RPMI7951 (cell line): ENCODE measurements around the genes MRPS12, ACP7, NCCRP1, SYCN and PAF1.

DNA sequence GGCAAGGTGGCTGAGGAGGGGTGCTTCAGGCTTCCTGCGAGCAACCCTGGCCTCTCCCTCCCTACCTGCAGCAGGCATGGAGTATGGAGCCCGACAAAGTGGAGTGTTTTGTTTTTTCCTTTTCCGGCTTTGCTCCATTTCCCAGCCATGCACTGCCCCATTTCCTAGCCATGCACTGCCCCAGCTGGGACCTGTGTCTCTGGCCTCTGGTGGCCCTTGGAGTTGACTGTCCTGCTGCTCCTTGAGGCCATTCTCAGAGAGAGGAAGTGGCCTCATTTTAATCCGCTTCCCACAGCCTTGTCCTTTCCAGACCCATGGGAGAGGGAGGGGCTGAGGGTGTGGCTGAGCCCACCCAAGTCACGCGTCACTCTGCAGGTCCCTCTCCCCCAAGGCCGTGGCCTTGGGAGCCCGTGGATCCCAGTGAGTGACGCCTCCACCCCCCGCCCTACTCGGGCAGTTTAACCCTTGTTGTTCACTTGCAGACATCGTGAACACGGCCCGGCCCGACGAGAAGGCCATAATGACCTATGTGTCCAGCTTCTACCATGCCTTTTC, 34.4 kb downstream of the CAPN12 start:
- RAMPAGE, long total RNA, result no peak

DNA sequence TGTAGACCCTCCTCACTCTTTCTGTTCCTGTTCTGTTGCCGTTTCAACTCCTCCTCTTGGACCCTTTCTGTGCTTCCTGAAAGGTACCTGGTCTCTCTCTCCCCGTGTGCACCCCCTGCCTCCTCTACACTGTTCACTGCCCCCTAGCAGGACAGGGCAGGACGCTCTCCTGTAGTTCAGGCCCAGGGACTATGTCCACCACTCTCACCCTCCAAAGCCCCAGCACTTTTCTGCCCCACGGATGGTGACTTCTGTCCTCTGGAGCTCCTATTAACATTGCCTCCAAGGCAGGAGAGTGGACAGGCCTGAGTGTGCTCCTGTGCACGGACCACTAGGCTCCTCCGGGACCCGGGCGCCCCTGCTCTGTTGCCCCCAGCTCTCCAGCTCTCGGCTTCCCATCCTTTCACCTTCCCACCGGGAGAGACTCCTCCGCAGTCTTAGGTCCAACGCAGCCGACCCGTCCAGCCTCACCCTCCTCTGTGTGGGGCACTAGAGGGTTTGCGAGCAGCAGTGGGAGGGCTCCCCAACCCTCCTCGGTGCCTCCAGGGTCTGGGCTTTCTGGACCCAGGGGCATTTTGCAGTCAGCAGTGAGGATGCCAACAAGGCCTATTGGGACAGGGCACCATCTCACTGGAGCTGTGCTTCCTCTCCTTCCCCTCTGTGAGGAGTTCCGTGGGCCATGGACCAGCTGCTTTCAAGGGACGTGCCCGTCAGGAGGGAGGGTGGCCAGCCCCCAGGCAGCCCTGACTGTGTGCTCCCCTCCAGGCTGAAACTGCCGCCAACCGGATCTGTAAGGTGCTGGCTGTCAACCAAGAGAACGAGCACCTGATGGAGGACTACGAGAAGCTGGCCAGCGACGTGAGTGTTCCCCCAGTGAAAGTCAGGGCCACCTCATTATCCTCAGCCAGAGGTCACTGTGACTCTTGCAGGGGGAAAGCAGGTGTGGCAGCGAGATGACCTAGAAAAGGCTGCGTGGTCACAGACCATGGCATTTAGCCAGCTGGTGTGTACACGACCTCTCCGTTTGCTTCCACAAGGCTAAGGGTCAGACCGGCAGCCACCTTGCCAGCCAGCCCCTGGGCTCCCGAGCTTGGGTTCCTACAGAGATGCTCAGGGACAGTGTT, 30.2 kb downstream of the CAPN12 start:
- RAMPAGE, long total RNA, result no peak

DNA sequence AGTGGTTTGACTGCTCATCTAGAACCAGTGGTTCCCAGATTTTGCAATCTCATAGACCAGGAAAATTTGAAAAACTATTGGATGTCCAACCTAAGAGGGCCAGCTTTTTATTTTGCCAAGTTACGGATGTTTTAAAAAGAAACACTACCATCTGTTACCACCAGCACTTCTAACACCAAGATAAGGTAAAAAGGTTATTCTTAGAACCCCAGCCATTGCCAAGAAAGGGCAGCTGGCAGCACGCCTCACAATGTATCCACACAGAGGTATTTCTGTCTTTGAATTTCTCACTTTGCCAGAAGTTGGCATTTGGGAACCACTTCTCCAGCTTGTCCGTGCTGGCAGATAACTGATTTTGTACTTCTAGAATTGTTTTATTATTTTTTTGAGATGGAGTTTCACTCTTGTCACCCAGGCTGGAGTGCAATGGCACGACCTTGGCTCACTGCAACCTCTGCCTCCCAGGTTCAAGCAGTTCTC, 28.7 kb downstream of the CAPN12 start:
- RAMPAGE, long total RNA, result no peak

DNA sequence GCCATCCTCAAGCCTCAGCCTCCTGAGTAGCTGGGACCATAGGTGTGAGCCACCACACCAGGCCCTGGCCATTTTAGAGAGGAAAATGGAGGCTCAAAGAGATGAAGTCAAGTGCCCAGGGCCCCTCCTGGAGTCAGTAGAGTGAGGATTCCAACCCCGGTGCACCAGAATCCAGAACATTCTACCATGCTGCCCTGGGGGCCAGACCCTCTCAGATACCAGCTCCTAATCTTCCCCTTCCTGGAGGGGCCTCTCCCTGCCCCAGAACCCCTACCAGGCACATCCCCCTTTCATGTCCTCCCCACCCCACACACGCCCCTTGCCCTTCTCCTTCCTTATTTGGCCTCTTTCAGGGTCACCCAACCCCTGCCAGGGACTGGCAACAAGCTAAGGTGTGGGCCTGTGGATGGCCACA, 11.1 kb downstream of the CAPN12 start:
- RAMPAGE, long total RNA, result no peak

DNA sequence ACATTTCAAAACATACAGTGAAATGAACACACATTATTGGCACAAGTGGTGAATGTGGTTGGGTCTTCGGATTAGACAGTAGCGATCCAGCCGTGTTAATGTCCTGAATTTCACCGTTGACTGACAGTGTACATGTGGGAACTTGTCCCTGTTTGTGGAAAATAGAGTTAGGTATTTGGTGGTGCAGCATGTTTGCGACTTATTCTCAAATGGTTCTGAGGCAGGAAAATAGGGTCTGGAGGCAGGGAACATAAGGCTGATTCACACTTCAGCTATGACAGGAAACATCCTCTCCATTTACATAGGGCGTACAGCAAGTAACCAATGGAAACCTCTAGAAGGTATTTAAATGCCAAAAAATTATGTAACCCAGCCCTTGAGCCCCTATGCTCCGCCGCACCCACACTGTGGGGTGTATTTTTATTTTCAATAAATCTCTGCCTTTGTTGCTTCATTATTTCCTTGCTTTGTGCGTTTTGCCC, 4.2 kb downstream of the LGALS7B start:
- RAMPAGE, long total RNA, result no peak

GRCh38 chr19:38812292-38812655, 471 bp downstream of the LGALS4 start:
- RAMPAGE, long total RNA, result no peak

DNA sequence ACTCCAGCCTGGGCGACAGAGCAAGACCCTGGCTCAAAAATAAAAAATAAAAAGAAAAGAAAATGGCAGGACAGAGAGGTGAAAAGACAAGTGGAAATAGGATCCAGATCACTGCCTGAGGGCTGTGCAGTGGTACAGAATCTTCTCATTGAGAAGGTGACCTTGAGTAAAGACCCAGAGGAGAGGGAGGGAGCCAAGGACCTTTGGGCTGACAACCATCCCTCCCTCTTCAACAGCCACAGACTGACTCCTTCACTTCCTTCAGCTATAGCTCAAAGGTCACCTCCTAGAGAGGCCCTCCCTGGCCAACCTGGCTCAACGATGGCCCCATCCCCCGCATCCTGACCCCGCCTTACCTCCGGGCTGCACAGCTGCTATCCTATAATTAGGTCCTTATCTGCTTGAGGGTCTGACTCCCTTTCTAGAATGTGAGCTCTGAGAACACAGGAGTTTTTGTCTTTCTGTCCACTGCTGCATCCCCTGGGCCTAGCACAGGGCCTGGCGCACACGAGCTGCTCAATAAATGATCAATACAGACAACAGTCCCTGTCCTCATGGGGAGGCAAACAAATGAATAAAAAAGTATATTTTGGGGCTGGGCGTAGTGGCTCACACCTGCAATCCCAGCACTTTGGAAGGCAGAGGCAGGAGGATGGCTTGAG, 6.5 kb upstream of the LGALS4 start:
- RAMPAGE, long total RNA, result no peak

DNA sequence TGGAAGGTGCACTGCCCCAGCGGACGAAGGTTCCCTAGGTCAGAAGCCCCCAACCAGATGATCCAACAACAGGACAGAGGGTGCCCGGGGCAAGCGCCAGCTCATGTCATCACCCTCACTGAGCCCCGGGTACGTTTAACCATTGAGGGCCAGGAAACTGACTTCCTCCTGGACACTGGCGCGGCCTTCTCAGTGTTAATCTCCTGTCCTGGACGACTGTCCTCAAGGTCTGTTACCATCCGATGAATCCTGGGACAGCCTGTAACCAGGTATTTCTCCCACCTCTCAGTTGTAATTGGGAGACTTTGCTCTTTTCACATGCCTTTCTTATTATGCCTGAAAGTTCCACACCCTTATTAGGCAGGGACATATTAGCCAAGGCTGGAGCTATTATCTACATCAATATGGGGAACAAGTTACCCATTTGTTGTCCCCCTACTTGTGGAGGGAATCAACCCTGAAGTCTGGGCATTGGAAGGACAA, 5.7 kb downstream of the ECH1 start:
- RAMPAGE, long total RNA, result no peak

- RAMPAGE, long total RNA, result no peak
Measured at GRCh38 chr19:38894589-38895374, 4.6 kb downstream of the SIRT2 start.

- RAMPAGE, long total RNA, result start-site peak on the plus strand at chr19:38930937-38930987, 131 and 83 reads in 2 replicates
Measured at GRCh38 chr19:38930251-38931579, at the start of gene MRPS12. Gene MRPS12, plus strand, starts transcription at chr19:38930944.

DNA sequence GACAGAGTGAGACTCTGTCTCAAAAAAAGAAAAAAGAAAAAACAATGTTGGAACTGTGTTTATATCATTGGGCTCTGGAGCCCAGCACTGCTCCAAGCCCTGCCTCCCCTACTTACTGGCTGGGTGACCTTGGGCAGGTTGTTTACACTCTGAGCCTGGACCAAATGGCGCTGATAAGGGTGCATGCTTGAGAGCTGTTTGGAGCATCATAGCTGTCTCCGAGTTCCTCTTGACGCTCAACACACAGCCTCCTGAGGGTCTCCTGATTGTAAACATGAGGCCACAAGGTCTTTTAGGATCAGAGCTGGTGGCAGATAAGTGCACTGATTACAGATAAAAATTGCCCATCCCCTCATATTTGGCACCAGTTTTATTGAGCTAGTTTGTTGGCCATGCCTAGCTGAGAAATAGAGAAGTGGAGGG, 3.7 kb downstream of the MRPS12 start:
- RAMPAGE, long total RNA, result no peak

DNA sequence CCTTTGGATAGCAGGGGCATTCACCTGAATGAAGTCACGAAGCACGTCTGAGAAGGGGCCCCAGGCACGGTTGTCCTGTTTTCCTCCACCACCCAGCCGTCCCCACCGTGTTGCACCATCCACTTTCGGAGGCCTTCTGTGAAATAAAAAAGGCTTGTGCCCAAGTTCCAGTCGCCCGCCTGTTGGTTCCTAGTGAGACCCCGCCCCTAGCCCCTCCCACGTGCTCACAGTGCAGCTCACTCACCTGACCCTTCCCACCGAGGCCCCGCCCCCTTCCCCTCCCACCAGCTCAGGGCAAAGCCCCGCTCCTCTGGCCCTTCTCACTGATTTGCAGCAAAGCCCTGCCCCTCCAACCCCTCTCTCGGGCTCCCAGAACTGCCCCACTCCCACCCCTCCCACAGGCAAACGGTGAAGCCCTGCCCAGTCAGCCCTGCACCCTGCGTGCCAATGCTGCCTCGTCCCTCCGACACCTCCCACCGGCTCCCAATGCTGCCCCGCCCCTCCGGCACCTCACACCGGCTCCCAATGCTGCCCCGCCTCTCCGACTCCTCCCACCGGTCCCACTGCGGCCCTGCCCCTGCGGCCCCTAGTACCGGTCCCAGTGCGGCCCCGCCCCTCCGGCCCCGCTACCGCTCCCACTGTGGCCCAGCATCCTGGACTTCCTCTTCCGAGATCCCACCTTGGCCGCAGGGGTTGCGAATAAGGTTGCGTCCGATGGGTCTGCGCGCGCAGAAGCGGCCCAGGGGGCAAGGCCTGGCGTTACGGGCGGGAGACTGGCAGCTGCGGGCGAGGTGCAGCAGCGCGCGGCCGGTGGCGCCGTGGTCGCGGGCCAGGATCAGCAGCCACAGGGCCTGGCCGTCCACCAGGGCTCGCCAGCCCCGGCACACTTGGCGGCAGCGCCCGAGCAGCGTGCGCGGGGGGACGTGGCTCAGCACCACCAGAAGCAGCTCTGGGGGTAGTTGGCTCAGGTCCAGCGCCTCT, 874 bp downstream of the FBXO27 start:
- RAMPAGE, long total RNA, result no peak

DNA sequence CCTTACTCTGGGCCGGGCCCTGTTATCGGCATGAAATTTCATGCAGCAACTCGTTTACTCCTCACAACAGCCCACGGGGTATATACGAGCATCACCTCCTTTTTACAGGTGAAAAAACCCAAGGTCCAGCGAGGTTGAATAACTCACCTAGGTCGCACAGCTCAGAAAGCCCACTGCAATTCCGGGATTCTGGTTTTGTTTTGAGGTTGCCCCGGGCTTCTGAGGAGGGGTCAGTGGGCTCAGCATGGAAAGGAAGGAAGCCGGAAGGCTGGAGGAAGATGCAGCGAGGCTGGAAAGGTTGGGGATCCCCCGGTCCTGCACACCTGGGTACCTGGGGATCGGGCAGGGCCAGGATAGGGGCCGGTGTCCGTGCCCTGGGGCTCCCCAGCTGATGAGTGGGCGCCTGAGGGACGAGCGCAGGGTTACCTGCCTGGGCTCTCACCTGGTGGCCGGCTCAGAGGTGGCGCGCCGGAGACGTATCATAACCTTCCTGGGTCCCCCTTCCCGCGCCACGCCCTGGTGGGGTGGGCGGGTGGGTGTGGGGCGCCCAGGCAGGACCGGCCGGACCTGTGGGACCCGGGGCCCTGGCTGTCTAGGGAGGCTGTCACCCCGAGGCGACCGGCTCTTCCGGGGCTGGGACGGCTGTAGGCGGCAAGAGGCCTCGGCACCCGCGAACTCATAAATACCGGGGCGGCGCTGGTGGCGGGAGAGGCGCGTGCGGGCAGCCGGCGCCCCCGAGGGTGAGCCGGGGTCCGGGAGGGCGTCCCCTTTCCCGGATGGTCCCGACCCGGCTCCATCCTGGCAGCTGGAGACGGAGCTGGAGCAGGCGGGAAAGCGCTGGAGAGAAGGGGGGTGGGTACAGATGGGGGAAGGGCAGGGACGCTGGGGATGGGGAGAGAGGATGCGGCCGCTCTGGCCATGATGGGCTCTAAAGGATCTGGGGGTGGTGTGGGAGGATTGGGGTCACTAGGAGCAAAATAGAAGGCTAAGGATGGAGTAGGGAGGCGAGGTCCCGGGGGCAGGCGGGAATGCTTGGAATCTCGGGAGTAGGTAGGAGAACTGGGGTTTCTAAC, at the start of gene ACP7:
Gene ACP7, plus strand, starts transcription at position 708 of the 1,073 bp plus-strand sequence.
- RAMPAGE, long total RNA, result no peak

- RAMPAGE, long total RNA, result no peak
Measured at GRCh38 chr19:39143688-39144145, 18.1 kb downstream of the PAK4 start.

DNA sequence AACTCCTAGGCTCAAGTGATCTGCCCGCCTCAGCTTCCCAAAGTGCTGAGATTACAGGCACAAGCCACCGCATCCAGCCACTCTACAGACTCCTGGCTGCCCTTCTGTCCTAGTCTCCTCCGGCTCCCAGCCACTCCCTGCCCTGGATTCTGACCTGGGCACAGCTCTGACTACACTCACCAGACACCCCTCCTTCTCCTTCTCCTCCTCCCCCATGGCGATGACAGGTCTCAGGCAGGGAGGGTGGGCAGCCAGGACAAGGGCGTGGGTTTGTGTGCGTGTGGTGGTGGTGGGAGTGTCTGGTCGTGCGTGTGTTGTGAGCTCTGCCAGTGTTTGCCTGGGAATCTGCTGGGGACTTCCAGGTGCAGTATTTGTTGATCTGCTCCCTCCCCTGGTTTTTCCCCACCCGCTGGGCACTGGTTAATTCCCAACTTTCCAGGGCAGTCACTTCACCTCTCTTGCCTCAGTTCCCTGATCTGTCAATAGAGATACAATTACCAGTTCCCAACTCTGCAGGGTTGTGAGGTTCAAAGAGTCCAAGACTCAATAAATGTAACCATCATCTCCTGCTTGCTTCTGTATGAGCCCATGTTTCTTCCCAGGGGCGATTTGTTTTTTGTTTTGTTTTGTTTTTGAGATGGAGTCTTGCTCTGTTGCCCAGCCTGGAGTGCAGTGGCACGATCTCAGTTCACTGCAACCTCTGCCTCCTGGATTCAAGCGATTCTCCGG, 2.8 kb upstream of the NCCRP1 start:
- RAMPAGE, long total RNA, result no peak

DNA sequence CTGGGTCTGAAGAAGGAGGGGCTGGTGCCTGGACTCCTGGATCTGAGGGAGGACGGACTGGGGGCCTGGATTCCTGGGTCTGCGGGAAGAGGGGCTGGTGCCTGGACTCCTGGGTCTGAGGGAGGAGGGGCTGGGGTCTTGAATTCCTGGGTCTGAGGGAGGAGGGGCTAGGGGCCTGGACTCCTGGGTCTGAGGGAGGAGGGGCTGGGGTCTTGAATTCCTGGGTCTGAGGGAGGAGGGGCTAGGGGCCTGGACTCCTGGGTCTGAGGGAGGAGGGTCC, 242 bp upstream of the NCCRP1 start:
- RAMPAGE, long total RNA, result no peak

- RAMPAGE, long total RNA, result no peak
Measured at GRCh38 chr19:39196862-39197398, at the start of gene NCCRP1. Gene NCCRP1, plus strand, starts transcription at chr19:39196964.

DNA sequence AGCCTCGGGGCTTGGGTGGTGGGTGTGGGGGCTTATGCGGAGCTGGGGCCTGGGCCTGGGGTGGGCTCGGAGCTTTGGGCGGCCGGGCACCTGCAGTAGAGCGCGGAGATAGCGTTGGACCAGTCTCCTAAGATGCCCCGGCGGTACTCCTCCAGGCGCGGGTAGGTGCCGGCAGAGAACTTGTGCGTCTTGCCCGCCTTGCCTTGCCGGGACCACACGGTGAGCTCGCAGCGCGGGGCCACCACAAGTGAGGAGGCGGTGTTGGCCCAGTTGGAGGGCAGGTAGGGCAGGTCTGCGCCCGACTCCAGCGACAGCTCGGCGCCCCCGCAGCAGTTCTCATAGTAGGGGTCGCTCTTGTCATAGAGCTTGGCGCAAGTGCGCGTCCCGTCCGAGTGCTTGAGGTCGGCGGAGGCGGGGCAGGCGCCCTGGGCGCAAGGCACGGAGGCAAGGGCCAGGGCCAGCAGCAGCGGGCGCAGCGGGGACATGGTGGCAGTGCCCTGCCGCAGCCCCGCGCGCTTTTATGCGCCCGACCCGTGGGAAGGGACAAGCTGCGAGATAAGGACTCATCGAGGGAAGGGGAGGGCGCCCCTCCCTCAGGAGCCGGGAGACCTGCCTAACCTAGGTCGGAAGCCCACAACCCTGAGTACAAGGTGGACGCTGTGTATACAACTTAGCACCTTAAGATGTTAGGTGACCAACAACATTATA, at the start of gene SYCN:
Gene SYCN, minus strand, starts transcription at position 494 of the 708 bp plus-strand sequence.
- RAMPAGE, long total RNA, result no peak

DNA sequence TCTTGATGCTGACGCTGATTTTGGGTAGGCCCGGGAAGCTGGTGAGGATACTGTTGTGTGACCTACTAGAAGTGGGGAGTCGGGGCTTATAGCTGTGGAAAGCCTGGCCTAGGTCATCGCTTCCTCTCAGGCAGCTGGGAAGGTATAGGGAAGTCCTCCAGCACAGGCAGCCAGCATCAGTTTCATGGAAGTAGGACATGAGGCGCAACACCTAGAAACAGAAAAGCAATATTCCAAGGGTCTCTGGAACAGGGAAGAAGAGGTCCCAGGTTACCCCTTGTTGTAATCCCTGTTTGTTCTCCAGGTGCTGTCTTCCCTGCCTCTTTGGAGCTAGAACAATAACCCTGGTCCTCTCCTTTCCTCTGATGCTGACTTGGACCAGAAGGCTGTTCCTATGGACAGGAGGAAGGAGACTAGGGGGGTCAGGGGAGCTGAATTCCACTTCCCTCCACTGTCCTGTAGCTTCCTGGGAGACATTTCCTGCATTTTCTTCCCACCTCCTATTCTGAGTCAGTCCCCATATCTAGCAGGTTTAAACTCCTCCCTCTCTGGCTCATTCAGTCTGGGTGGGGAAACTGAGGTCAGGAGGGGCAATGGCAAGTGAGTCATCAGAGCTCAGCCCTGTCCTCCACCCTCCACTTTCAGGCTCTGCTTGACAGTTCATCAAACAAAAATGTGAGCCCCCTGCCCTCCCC, 20.2 kb downstream of the SAMD4B start:
- RAMPAGE, long total RNA, result no peak

GRCh38 chr19:39390419-39391279, at the start of gene PAF1:
Gene PAF1, minus strand, starts transcription at chr19:39391106.
- RAMPAGE, long total RNA, result no peak